Metastatic Liver Carcinoma in the Adrenal Gland (tissue), 2 donors: ENCODE results near the gene MYL6B.

DNA sequence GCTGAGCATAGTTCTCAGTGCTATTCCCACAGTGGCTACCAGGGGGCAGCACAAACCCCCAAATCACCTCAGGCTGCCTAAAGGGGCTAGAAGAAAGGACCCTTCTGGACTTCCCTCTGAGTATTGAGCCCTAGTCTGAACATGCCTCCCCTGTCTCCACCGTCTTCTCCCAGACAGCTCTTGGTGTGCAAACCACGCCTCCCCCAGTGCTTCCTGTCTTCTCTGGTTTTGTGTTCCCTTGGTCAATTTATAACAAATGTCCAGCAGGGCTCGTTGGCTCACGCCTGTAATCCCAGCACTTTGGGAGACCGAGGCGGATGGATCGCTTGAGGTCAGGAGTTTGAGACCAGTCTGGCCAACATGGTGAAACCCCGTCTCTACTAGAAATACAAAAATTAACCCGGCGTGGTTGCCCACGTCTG is 31.4 kb upstream of the SMUG1 start:
- PRO-cap, 2 experiments = no peak in any of the 2 experiments

DNA sequence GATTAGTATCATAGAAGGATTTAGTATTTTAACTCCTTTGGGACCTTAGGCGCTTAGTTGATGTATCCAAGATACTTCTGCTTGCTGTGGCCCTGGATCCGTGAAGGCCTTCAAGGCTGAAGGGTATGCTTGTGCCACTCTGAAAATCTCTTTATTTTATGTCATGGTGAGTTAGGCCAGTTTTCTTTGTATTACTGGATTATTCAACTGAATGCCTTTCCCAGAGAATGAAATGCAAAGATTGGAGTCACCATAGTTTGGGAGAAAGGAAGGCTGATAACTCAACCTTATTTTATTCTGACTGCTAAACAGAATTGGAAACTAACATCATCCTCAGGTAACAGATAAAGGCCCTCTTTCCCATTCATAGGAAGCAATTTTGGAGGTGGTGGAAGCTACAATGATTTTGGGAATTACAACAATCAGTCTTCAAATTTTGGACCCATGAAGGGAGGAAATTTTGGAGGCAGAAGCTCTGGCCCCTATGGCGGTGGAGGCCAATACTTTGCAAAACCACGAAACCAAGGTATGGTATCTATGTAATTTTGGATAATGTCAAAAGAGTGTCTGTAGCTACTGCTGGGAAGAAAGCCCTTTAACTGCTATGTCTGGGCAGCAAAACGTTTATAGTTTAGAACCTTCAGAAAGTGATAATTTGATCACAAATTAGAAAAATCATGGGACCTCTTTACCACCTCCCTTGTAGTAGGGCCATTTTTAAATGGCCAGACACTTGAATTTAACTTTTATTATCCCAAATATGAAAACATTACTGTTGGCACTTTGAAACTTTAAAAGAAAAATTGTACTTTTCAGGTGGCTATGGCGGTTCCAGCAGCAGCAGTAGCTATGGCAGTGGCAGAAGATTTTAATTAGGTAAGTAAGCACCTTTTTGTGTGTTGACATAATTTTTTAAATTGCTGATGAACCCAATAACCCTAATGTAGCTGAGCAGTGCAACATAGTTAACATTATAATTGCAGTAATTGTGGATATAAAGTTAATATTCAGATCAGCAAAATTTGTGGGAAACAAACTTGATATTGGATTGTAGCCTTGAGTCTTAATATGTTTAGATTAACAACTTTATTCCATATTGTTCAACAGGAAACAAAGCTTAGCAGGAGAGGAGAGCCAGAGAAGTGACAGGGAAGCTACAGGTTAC is 3.3 kb downstream of the HNRNPA1 start:
- PRO-cap, 2 experiments = no peak in any of the 2 experiments

- PRO-cap, 2 experiments = no peak in any of the 2 experiments
Observed at GRCh38 chr12:54349103-54349565, 15.2 kb downstream of the GPR84 start.

DNA sequence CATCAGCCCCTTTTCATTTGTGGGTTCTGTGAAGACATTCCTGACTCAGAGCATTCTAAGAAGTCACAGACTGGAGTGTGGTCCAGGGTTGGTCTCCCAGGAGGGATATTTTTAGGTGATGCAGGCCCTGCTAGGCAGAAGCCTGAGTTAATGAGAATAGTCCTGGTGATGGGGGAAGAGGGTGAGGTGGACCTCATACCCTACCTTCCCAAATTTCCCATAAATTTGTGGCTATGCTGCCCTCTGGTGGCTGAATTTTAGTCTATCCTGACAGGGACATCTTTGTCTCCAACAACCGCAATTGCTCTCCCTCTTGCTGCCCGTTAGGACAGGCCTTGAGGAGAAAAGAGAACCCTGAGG is 9.6 kb upstream of the ZNF385A start:
- PRO-cap, 2 experiments = no peak in any of the 2 experiments

DNA sequence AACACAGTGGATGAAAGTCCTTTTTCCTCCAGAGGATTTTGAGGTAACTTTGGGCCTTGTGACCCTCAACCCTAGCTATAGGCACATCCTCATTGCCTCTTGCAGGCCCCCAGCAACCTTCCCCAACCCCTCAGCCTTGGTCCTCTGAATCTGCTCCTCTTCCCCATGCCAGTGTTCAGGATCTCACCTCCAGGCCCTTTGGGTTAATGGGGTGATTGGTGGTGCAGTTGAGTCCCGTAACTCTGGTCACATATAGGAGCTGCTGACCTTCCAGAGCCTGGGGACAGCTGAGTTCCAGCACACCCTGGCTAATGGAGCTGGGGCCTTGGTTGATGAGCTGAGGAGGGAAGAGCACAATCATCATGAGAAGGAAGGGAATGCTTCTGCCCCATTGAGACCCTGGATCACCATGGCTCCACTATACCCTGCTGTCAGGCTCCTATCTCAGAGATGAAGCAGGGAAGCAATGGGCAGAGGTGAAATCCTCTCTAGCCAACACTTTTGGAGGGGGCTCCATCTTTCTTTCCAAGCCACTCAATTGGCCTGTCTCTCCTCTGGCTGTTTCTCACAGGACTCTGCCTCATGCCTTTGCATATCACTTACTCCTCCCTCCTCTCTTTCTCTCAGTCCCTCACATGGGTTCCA is 16.2 kb upstream of the ZNF385A start:
- PRO-cap, 2 experiments = no peak in any of the 2 experiments

DNA sequence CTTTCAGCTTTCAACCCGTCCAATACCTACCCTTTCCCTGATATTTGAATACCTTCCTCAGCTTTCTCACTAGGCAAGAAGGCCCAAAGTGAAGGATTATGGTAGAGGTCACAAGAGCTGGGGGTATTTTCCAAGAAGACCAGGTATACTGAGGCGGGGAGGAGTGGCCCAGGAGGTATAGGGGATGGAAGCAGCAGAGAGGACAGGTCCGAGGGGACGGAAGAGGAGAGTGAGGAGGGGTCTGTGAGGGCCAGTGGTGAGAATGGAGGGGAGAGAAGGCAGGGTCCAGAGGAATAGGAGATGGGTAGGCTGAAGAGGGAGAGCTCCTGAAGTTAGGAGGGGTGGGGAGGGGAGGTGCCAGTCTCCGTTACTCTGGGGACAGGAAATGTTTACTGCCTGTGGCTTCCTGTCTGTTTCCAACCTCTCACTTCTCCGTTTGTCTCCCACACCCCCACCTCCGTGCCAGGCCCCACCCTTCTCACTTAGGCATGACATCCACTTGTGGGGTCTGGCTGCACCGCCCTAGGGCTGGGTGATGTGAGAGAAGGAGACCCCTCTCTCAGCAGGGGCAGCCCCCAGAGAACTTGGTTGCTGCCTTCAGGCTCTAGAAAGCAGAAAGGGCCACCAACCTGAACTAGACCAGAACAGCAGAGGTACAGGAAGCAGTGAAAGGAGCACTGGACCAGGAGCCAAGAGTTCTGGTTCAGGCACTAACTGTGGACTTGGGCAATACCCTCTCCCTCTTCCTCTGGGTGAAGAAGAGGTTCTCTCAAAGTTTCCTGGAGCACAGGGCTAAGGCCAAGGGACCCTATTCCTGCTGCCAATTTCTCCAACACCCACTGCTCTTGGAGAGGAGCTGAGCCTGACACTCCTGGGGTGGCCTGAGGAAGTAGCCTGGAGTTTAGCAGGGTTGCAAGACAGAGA is 5.7 kb downstream of the ITGA5 start:
- PRO-cap, 2 experiments = no peak in any of the 2 experiments

DNA sequence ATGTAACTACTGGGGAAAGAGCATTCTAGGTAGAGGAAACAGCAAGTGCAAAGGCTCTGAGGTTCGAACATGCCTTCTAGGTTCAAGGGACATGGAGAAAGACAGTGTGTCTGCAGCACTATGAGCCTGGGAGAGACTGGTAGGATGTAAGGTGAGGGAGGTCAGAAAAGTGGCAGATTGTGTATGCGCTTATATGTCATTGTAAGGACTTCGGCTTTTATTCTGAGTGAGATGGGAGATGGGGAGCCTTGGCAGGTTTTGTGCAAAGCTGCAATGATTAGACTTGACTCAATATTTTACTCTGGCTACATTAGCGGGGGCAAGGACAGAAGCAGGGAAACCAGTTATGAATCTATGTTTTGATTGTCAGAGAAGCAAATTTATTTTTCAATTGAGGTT is 24.5 kb upstream of the PDE1B start:
- PRO-cap, 2 experiments = no peak in any of the 2 experiments

DNA sequence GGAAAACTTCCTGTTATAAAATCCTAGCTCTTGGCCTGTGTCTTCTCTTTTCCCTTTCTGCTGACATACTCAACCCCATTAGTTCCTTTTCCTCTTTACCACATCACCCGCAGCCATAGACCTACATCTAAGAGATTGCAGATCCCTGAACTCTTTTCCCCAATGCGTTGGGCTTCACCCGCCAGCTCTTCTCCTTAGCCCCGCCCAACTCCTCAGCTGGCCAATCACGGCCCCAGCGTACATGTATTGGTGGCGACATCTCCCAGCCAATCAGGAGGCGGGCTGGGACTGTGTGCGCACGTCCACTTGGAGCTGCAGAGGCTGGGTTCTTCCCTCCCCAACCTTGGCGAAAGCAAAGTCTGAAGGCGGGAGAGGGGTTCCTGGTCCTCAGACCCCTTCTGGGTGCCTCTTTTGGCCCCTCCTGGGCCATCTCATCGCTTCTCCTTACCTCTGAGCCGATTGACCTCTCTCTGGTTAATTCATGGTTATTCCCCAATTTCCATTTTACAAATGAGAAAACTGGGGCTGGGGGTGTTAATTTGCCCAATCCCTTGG is 11.0 kb downstream of the PDE1B start:
- PRO-cap, 2 experiments = peak in 2 of 2 experiments; most common plus-strand start position 269 of the sequence (in 2); most common minus-strand start position 157 of the sequence (in 2)

GRCh38 chr12:55750583-55751663 is 8.0 kb downstream of the GDF11 start:
- PRO-cap, 2 experiments = no peak in any of the 2 experiments

DNA sequence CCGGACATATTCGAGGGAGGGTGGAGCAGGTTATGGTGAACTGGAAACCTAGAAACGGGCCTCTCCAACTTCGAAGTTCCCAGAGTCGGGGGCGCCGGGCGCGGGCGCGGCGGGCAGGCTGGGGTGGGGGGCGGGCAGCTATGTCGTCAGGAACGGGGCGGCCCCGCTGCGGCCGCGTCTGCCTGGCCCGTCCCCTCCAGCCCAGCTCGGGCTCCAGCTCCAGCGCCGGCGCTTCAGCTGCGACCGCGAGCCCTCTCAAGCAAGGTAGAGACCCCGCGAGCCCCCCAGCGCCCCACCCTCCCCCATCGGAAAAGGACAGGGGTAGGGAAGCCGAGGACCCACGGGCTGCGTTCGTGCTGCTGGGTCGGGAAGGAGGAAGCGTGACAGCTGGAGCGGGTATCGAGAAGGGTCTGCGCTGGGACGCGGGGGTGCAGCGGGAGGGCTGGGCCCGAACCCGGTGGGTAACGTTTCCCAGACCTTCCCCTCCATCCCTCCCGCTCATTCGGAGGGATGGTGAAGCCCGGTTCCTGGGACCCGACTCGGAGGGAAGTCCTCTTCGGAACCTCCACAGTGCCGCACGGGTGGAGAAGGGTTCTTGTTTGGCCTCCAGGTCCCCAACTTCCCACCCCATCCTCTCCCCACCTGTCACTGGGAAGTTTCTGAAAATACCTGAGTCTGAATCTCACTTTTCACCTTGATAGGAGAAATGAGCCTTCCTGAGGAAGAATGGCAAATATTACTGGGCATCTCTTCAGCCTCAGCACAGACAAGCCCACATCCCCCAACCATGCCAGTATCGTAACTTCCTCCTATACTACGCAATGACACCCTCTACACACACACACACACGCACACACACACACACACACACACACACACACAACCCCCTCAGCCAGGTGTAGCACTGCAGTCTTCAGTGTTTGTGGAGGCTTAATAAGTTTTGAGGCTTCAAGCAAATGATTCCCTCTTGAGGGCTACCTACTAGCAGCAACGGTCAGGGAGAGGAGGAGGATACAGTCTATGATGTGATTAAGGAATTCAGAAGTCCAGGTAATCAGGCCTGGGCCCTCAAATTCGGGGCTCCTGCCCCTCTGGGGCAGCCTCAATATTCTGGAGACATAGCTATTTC is 1.3 kb downstream of the DGKA start:
- PRO-cap, 2 experiments = peak in 1 of 2 experiments; most common minus-strand start position 795 of the sequence (in 1)

DNA sequence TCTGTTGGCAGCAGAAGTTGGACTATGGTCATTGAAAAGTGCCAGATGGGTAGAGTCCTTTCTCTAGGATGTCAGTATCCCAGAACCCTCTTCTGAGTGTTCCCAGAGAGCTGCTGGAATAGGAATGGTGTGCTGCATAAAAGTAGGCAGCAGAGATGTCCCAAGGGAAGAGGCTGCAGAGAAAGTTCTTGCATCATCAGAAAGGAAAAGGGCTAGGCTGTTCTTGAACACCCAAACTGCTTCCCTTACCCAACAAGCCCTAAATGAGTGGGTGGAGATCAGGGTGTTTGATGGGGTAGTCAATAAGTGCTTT is 3.4 kb downstream of the DGKA start:
- PRO-cap, 2 experiments = no peak in any of the 2 experiments

DNA sequence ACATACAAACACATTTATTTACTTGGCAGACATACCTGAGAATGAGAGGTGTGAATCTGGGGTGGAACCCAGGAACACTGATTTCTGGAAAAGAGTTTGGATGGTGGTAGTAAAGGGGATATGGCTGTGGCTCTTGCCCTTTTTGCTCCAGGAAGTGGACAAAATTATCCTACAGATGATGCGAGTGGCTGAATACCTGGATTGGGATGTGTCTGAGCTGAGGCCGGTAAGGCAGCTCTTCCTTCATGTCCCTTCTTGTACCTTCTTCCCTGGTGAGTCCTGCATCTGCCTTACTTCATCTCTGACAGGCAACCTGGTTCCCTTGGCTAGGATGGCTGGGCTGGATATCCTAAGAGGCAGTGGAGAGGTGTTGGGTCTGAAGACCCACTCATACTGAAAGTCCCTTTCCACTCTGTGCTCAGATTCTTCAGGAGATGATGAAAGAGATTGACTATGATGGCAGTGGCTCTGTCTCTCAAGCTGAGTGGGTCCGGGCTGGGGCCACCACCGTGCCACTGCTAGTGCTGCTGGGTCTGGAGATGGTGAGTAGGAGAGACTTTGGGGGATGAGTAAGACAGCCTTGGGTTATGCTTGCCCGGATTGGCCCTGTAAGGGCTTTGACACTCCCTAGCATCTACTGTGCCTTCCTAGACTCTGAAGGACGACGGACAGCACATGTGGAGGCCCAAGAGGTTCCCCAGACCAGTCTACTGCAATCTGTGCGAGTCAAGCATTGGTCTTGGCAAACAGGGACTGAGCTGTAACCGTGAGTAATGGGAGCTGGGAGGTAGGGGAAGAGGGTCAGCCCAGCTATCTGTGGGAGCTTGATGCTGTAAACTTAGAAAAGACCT is 8.0 kb downstream of the DGKA start:
- PRO-cap, 2 experiments = no peak in any of the 2 experiments

DNA sequence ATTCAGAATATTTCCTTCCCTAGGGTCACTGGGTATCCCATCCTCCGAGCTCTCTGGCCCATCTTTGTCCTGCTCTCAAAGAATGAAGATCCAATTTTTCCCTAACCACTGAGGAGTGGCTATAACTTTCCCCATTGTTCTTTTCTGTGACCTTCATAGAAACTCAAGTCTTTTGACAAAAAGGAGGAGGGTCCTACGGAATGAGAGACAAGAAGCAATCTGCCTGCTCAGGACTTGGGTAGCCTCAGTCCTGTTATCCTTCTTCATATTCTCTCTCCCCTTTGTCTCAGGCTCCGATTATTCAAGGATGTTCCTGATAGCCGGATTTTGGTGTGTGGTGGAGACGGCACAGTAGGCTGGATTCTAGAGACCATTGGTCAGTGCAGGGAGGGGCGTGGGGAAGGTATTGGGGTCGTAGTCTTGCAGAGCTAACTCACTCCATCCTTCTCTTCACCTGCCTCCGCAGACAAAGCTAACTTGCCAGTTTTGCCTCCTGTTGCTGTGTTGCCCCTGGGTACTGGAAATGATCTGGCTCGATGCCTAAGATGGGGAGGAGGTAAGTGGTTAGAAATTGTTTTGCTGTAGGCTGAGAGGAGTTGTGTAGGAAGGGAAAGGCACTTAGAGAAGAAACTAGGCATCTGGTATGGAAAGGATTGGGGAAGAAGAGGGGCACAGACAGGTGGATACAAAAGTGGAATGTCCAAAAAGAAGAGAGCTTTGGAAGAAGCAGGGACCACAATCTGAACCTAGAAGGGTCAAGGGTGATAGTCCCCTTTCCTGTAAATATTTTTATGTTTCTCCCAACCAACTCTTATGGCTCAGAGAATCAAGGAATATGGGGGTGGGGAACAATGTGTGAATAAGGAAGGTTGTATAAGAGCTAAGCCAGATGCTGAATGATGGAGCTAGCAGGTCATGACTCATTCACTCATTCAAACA is 11.0 kb downstream of the DGKA start:
- PRO-cap, 2 experiments = no peak in any of the 2 experiments

- PRO-cap, 2 experiments = no peak in any of the 2 experiments
Observed at GRCh38 chr12:55956426-55956743, 9.5 kb downstream of the PMEL start.

GRCh38 chr12:55980754-55981168 is 6.9 kb downstream of the RAB5B start:
- PRO-cap, 2 experiments = no peak in any of the 2 experiments

- PRO-cap, 2 experiments = peak in 2 of 2 experiments; most common plus-strand start chr12:56079112 (in 2); most common minus-strand start chr12:56079021 (in 1)
Observed at GRCh38 chr12:56078791-56079689, 925 bp upstream of the ERBB3 start.

- PRO-cap, 2 experiments = no peak in any of the 2 experiments
Observed at GRCh38 chr12:56097093-56097397, 7.3 kb upstream of the PA2G4 start.

DNA sequence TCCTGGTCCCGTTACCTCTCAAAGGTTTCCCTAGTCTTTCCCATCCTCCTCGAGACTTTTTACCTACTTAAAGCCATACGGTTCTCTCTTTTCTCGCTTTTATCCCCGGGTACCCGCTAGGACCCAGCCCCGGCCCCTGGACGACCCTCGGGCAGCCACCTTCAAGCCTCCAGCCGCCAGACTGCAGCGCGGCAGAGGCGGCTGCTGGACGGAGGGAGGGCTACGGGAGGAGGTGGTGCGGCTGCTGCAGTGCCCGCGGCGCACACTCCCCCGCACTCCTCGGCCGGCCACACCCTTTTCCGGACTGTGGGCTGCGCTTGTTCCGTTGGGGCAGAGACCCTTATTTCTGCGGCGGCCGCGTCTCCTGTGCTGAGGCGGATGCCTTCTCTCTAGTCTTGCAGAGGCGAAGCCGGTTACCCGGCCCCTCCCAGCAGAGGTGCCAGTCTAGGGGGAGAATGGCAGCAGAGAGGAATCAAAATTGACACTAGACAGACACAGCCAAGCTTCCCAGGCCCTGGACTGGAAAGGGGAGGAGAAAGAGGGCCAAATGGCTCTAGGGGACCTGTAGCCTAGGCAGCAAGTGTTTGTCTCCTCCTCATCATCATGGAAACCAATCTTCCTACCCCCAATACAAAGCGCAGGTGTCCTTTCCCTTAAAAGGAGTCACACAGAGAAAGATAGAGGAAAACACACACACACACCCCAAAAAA is 1.2 kb downstream of the ESYT1 start:
- PRO-cap, 2 experiments = peak in 2 of 2 experiments; most common plus-strand start position 343 of the sequence (in 1); most common minus-strand start position 183 of the sequence (in 2)

DNA sequence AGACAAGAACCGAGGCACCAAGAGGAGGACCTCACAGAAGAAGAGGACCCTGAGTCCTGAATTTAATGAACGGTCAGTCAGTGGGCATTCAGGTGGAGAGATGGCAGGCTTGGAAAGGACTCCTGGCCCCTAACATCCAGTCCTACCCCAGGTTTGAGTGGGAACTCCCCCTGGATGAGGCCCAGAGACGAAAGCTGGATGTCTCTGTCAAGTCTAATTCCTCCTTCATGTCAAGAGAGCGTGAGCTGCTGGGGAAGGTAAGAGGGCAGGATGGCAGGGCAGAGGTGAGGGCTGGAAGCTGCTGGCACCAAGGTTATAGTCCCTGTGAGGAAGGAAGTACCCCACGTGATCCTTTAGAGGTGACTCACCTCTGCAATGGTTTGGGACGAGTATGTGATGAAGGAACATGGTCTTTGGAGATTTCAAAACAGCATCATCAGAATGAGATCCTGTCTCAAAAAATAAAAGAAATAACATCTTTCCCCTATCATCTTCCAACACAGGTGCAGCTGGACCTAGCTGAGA is 9.2 kb upstream of the MYL6B start:
- PRO-cap, 2 experiments = no peak in any of the 2 experiments

DNA sequence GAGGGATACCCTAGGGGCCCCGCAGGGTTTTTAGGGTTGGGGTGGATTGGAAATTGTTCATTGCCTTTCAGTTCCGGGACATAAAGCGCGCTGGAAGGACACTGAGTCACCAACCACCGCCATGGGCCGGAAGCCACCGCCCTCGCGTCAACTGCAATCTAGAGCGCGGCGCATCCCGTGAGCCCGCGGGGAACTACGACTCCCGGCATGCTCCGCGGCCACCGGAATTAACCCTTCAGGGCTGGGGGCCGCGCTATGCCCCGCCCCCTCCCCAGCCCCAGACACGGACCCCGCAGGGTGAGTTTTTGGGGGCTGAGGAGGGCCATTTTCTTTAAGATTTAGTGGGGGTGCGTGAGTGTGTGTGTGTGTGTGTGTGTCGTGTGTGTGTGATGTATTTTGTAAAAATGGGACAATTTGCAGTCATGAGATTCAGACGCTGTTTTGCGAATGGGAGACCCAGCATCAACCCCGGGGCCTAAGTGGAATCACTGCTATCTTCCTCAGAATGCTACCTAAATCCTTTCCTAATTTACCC is at the start of gene MYL6B:
MYL6B (plus strand) TSS at position 253 of the 535 bp plus-strand sequence.
- PRO-cap, 2 experiments = peak in 2 of 2 experiments; most common minus-strand start position 82 of the sequence (in 1)